Right lobe of liver (tissue), 4 donors: ENCODE results near the genes HERC3 and NAP1L5.

- PRO-cap, 4 experiments: no peak in any of the 4 experiments
- RAMPAGE, long total RNA, 2 experiments: no peak in any of the 2 experiments
Measured at GRCh38 chr4:84948335-84949302, 17.9 kb downstream of the WDFY3 start.

GRCh38 chr4:85650565-85651261 lies 175.8 kb downstream of the ARHGAP24 start:
- PRO-cap, 4 experiments: no peak in any of the 4 experiments
- RAMPAGE, long total RNA, 2 experiments: no peak in any of the 2 experiments

- PRO-cap, 4 experiments: no peak in any of the 4 experiments
- RAMPAGE, long total RNA, 2 experiments: no peak in any of the 2 experiments
Measured at GRCh38 chr4:85725587-85726207, 250.7 kb downstream of the ARHGAP24 start.

DNA sequence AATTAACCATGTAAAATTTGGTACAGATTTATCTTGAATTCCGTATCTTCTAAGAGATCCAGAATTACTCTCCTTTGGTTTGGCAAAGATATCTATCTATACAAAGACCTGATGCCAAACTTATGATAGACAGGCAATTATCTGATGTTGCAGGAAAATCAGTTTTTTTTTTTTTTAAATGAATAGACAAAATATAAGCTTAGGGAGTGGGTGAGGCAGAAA lies 389.4 kb downstream of the ARHGAP24 start:
- PRO-cap, 4 experiments: no peak in any of the 4 experiments
- RAMPAGE, long total RNA, 2 experiments: no peak in any of the 2 experiments

DNA sequence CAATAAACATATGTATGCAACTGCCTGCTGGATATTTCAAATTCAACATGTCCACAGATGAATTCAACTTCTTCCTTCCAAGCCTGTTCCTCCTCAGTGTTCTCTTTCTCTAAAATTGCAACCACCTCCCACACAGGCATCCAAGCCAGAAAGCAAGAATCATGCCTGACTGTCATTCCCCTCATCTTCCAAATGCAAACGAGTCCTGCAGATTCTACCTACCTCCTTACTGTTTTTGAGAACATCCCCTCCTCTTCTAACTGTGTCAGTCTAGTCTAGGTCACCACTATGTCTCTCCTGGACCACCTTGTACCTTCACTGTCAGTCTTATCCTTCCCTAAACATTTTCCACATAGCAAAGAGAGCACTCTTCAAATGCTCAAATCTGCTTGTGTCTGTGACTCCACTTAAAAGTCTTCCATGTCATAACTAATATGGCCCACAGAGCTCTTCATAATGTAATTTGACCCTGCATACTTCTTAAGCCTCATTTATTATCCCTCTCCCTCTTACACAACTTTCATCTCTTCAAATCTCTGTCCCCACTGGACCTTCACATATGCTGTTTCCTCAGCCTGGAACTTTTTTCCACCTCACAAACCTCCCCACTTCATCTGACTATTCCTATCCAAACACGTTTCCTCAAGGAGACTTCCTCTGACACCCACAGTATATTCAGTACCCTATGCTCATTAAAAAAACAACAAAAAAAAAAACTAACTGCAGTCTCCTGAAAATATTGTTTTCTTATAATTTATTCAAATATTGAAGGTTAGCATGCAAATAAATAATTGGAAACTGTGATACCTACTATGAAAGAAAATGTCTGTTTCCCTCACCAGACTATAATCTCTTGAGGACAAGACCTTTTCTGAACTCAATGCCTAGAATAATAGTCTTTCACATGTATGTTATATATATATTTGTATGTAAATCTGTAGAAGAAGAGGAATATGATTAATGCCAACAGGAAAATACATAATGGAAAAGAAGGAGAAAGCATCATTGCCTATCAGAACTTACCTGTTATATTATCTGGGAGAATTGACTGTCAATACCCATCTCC lies 25.5 kb downstream of the MAPK10 start:
- PRO-cap, 4 experiments: no peak in any of the 4 experiments
- RAMPAGE, long total RNA, 2 experiments: no peak in any of the 2 experiments

- PRO-cap, 4 experiments: no peak in any of the 4 experiments
- RAMPAGE, long total RNA, 2 experiments: no peak in any of the 2 experiments
Measured at GRCh38 chr4:86358231-86358837, 1.5 kb downstream of the MAPK10 start.

DNA sequence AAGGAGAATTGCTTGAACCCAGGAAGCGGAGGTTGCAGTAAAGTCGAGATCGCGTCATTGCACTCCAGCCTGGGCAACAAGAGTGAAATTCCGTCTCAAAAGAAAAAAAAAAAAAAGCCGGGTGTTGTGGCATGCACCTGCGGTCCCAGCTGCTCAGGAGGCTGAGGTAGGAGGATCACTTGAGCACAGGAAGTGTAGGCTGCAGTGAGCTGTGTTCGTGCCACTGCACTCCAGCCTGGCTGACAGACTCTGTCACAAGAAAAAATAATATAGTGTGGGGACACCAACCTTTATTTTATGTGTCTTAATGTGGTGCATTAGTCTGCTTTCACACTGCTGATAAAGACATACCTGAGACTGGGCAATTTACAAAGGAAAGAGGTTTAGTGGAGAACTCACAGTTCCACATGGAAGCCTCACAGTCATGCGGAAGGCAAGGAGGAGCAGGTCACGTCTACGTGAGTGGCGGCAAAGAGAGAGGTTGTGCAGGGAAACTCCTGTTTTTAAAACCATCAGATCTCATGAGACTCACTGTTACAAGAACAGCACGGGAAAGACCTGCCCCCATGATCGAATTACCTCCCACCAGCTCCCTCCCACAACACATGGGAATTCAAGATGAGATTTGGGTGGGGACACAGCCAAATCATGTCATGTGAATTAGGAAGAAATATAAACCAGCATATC lies 130.1 kb downstream of the AFF1 start:
- PRO-cap, 4 experiments: no peak in any of the 4 experiments
- RAMPAGE, long total RNA, 2 experiments: no peak in any of the 2 experiments

DNA sequence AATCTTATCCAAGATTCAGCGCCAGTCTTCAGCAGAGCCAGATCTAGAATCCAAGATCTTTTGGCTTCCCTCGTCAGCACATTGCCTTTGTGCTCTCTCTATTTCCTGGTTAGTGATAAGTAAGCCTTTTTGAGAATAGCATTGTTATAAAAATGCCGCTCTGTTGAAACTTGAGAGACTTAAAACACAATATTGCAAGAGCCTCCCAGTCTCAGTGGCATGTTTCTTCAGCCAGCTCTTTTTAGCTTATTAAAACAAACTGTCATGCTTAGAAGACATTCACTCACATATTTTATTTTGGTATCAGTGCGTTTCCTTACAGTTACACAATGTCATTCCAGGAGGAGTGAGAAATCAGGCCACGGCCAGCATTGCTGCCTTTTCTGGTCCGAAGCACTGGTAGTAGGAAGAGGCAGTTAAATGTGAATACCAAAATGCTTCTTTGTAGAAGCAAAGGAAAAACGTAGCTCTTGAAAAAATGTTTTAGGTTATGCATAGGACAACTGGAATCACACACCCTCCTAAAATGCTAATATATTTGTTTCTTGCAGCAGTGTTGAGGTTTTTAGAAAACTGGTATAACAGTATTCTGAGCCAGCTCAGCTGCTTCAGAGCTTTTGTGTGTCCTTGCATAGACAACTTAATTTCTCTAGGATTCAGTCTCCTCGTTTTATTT lies 141.2 kb downstream of the KLHL8 start:
- PRO-cap, 4 experiments: no peak in any of the 4 experiments
- RAMPAGE, long total RNA, 2 experiments: no peak in any of the 2 experiments

DNA sequence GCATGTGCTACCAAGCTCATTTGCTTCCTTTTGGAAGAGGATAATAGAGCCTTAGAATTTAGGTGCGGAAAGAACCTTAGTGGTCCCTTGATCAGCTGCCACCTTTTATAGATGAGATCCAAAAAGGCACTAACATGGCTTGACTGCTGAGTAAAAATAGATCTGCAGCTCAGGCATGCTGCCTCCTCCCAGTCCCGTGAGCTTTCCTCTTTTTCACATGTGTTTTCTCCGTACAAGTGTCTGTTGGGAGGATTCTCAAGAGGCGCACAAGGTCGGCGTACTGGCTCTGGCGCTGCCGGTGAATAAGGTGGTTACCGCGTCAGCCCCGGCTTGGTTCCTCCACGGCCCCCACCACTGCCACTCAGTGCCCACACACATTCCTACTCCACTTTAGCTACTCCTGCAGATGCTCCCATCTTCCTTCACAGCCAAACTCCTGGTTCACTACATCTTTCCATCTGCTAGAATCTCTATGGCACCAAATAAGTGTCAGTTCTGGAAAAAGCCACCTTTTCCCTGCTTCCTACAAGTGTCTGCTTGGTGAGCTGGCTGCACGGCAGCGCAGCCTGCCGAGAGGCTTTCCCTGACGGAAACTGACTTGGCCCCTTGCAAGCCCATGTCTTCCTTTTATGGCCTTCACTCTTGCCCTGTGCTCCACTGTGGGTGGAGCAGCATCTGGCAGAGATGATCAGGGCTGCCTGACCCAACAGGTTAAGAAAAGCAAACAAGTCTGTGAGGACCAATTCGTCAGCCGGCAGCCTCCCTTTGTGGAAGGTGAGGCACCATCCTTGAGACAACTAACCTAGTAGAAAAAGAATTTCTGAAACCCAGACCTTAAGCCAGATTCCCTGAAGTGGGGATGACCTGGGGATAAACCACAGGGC lies 99.8 kb downstream of the KLHL8 start:
- PRO-cap, 4 experiments: peak in 3 of 4 experiments; most common plus-strand start position 742 of the sequence (in 3); most common minus-strand start position 600 of the sequence (in 3)
- RAMPAGE, long total RNA, 2 experiments: no peak in any of the 2 experiments

DNA sequence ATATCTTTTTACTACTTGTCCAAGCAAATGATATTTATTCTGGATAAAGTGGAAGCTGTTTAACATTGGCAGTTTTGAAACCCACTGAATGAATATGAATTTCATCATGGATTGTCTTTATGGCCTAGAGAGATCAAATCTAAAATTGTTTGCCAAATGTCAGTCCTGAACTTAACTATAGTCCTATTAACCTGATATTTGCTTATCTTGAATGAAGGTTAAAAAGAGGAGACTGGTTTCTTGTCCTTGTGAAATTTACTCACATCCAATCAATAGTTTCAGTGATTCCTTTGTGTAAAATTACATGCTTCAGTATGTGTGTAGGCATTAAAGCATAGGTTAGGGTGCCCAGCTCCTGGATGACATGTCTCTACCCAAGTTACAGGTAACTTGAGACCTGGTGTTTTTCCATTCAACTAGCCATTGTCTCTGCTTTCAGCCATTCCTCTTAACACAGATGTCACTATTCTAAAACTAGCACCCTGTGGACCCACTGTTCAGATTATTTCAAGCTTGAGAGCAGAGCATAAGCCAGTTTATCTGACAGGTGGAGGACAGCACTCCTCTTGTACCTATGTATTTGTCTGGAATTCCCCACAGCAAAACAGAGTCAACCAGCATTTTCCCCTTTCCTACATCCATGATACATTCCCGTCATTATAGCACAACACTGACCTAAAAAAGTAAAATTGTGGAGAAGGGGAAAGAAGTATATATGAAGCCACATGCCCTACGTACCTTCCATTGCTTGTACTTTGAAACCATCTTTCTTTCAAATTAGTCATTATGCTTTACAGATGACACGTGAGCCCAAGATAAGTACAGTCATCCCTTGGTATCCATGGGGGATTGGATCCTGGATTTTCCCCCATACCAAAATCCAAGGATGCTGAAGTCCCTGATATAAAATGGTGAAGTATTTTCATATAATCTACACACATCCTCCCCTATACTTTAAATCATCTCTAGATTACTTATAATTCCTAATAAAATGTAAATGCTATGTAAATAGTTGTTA lies 73.5 kb downstream of the KLHL8 start:
- PRO-cap, 4 experiments: no peak in any of the 4 experiments
- RAMPAGE, long total RNA, 2 experiments: no peak in any of the 2 experiments

GRCh38 chr4:87151443-87151677 lies 69.1 kb downstream of the KLHL8 start:
- PRO-cap, 4 experiments: no peak in any of the 4 experiments
- RAMPAGE, long total RNA, 2 experiments: no peak in any of the 2 experiments

DNA sequence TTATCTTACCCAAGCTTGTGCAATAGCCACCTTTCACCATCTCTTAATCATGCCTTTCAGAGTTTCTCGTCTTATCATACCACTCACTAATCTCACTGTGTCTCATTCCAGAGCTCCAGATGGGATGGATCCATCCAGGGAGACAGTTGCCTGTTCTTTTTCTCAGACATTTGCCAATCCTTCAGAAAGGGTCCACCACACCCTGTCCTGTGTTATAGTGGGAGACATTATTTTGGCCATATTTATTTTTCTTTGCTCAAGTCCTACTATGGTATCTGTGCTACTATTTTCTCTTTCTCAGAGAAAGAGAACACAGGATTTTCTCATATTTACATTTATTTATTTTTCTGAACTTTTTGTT lies 12.4 kb downstream of the SPARCL1 start:
- PRO-cap, 4 experiments: no peak in any of the 4 experiments
- RAMPAGE, long total RNA, 2 experiments: no peak in any of the 2 experiments

DNA sequence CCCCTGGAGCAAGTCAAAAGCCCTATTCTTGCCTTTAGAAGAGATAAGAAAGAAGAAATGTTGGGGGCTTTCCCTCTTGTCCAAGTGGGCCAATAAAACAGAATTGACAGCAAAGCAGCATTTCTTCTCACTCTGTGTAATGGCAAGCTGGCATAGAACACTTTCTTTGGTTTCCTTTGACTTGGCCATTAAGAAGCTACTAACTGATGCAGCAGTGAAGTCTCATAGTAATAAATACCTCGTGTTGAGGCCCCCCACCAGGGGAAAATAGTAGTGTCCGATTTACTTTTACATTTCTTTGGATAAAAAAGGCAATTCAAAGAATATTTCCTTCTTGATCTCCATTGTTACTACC lies 3.2 kb downstream of the SPARCL1 start:
- PRO-cap, 4 experiments: no peak in any of the 4 experiments
- RAMPAGE, long total RNA, 2 experiments: no peak in any of the 2 experiments

- PRO-cap, 4 experiments: no peak in any of the 4 experiments
- RAMPAGE, long total RNA, 2 experiments: no peak in any of the 2 experiments
Measured at GRCh38 chr4:87677551-87678141, 27.6 kb downstream of the DMP1 start.

GRCh38 chr4:87710120-87710597 lies 60.1 kb downstream of the DMP1 start:
- PRO-cap, 4 experiments: no peak in any of the 4 experiments
- RAMPAGE, long total RNA, 2 experiments: no peak in any of the 2 experiments

- PRO-cap, 4 experiments: no peak in any of the 4 experiments
- RAMPAGE, long total RNA, 2 experiments: no peak in any of the 2 experiments
Measured at GRCh38 chr4:87745265-87745774, 54.0 kb upstream of the IBSP start.

GRCh38 chr4:88319094-88319385 lies 34.7 kb upstream of the PPM1K start:
- PRO-cap, 4 experiments: no peak in any of the 4 experiments
- RAMPAGE, long total RNA, 2 experiments: no peak in any of the 2 experiments

DNA sequence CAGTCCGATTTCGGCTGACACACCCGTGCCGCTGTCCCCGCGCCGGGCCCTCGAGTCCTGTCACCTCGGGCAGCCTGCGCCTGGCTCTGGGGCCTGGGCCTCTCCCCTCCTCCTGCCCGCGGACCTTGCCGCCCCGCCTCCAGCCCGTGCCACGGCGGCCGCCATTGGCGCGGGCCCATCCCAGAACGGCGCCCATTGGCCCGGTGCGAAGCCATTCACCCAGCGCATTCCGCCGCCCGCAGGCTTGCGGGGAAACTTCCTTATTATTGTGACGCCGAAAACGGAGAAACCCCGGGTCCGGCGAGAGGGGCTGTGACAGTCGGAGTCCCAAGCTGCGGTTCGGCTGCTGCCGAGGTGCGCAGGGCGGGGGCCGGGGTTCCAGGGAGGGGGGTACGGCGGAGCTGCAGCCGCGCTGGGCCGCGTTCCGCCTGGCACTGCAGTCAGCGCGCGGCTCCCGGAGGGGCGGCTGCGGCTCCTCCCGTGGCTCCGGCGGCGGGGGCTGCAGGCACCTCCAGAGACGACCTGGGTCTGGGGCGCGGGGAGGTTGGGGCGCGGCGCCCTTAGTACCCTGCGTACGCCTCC lies at the start of gene HERC3:
Gene HERC3 (plus strand): TSS at position 260 of the 582 bp plus-strand sequence.
- PRO-cap, 4 experiments: peak in 4 of 4 experiments; most common plus-strand start position 439 of the sequence (in 4); most common minus-strand start position 59 of the sequence (in 4)
- RAMPAGE, long total RNA, 2 experiments: start-site peak on the plus strand in 2 of 2 experiments, centred at positions 256 to 280 of the sequence, 24 to 102 reads per replicate

DNA sequence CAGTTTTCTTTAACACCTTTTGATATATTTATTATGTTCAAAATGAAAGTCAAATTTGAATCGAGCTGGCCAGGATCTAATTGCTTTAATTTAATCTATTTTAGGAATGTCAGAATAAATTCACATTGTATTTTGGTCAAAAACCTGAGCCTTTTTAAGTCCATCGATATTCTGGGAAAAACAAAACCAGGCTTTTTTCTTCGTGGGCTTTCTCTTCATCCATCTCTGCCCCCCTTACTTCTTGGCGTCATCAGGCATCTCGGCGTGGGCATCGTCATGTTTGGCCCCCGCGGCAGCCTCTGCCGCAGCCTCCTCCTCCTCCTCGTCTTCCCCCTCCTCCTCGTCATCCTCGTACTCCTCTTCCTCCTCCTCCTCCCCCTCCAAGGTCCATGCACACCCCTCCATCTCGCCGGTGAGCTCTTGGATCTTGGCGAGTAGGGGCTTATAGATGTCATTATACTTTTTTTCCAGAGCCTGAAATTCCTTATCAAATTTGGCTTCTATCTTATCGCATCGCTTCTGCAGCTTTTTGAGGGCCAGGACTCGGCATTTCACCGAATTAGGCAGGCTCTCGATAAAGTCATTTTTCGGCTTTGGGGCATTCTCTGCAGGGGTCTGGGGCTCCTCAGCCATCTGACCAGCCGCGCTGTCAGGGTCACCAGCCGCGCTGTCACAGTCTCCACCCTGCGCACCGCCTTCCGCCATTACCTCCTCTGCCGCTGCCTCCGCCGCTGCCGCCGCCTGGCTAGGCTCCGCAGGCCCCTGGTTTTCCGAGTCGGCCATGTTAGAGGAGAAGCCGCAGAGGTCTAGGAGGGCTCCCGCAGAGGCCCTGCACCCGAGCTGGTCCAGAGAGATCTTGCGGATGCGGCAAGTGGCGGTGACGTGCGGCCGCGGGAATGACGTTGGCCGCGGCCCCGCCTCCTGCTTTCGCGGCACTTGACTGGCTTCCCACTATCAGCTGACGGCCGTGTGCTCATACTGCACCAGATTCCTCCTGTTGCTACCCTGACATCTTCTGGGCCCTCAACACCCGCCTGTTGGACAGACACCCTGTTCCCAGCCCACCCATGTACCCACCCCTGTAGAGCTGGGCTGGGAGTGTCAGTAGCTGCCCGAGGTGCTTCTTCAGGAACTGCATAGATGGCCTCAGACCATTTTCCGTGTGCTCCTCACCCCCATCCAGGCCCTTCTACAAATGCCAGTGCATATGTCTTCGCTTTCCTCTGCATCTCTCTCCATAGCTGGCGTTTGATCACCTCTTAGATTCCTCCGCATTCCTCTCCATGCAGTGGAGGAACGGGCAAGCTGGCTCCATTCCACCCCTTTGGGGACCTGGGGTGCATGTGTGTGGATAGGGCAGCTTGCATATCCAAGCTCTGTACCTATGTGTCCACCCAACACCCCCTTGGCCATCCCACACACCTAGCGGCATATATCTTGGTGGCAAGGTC lies at the start of gene NAP1L5:
Gene NAP1L5 (minus strand): TSS at position 858 of the 1,451 bp plus-strand sequence.
- PRO-cap, 4 experiments: peak in 4 of 4 experiments; most common plus-strand start position 1,008 of the sequence (in 3); most common minus-strand start position 858 of the sequence (in 4)
- RAMPAGE, long total RNA, 2 experiments: start-site peak on the minus strand in 2 of 2 experiments, centred at positions 861 to 863 of the sequence, 113 to 117 reads per replicate

GRCh38 chr4:88734518-88734941 lies 36.9 kb upstream of the NAP1L5 start:
- PRO-cap, 4 experiments: no peak in any of the 4 experiments
- RAMPAGE, long total RNA, 2 experiments: no peak in any of the 2 experiments